Metastatic Breast Carcinoma in the Ovary (tissue), 3 donors: ENCODE results near the genes MYO1H and C12orf76.

GRCh38 chr12:109196863-109197929, 80.8 kb downstream of the ACACB start:
- PRO-cap, 3 experiments = no peak in any of the 3 experiments

DNA sequence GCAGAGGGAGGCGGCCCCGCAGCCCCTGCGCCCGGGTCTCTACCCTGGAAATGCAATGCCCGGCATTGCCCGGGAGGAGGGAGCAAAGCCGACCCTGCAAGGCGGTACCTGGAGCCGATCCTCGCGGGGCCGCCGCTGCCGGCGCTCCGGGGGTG, 196 bp downstream of the FOXN4 start:
- PRO-cap, 3 experiments = no peak in any of the 3 experiments

DNA sequence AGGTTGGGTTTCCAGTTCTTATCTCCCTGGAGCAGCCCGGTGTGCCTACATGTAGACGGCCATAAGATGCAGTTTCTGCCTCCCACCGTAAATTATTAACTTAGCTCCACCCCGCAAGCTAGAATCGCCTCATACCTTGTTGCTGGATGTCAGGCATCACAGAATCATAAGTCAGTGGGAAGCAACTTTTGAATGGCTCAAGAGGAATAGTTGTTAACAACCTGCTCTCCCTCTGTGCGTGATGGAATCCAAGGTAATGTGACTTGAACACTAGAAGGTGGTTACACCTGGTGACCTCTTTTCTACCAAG, at the start of gene MYO1H:
Gene MYO1H, plus strand, starts transcription at position 181 of the 310 bp plus-strand sequence.
- PRO-cap, 3 experiments = no peak in any of the 3 experiments

- PRO-cap, 3 experiments = no peak in any of the 3 experiments
Measured at GRCh38 chr12:109388969-109389632, 41.4 kb downstream of the MYO1H start.

GRCh38 chr12:109435370-109435938, 41.6 kb downstream of the KCTD10 start:
- PRO-cap, 3 experiments = no peak in any of the 3 experiments

DNA sequence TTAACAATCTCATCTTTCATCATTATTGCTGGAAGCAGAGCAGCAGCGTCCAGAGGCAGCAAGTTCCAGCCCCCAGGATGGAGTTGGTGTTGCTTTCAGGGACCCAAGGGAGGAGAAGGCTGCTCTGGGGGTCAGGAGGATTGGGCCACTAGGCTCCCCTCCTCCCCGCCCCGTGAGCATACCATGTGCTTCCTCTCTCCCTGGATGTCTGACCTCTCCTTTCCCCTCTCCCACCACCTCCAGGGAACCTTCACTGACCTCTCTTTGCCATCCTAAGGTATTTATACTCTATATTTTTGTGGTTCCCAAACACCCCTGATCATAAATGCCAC, 13.3 kb downstream of the KCTD10 start:
- PRO-cap, 3 experiments = no peak in any of the 3 experiments

GRCh38 chr12:109516610-109517025, 39.2 kb downstream of the UBE3B start:
- PRO-cap, 3 experiments = no peak in any of the 3 experiments

- PRO-cap, 3 experiments = no peak in any of the 3 experiments
Measured at GRCh38 chr12:109714068-109714772, 595 bp downstream of the FAM222A start.

DNA sequence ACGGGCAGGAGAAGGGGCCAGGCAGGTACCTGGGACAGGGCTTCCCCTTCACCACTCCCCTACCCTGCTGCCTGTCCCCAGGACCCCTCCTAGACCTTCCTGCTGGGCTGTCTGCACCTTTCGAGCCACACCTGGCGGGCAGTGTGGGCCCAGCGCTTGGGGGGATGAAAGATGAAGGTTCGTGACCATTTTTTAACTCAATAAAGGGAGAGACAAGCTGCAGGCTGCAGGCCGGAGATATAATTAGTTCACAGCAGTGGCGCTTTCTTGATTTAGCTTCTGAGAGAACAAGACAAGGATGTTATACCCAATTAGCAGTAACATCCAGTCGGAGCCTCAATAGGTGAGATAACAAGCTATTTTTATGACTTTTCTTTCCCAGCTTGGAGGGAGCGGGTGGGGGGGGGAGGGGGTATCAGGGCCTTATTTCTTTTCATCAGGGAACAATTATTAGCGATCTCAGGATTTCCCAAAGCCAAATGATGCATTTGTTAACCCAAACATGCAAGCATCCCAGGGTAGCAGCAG, 9.0 kb downstream of the FAM222A start:
- PRO-cap, 3 experiments = no peak in any of the 3 experiments

DNA sequence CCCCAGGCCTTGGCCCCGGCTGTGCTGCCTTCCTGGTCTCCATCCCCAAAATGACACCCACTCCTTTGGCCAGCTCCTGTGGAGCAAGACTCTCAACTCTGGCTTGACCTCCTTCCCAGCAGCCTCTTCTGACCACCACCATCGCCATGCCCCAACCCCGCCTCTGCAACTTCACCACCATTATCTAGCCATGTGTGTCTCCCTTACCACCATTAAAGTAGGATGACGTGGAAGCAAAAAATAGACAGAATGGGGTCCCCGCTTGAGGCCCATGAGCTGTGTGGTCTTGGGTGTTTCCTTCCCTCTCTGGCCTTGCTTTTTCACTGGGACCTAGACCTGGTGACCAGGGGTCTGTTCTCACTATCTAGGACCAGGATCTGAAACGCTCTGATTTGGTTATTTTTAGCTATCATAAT, 30.7 kb downstream of the FAM222A start:
- PRO-cap, 3 experiments = peak in 1 of 3 experiments; most common minus-strand start position 165 of the sequence (in 1)

GRCh38 chr12:109773308-109773821, 59.7 kb downstream of the FAM222A start:
- PRO-cap, 3 experiments = peak in 1 of 3 experiments; most common minus-strand start chr12:109773484 (in 1)

GRCh38 chr12:109777453-109777969, 55.7 kb downstream of the TRPV4 start:
- PRO-cap, 3 experiments = no peak in any of the 3 experiments

- PRO-cap, 3 experiments = no peak in any of the 3 experiments
Measured at GRCh38 chr12:109779234-109779781, 53.9 kb downstream of the TRPV4 start.

GRCh38 chr12:109827843-109828685, 5.1 kb downstream of the TRPV4 start:
- PRO-cap, 3 experiments = peak in 1 of 3 experiments; most common plus-strand start chr12:109828433 (in 1)

DNA sequence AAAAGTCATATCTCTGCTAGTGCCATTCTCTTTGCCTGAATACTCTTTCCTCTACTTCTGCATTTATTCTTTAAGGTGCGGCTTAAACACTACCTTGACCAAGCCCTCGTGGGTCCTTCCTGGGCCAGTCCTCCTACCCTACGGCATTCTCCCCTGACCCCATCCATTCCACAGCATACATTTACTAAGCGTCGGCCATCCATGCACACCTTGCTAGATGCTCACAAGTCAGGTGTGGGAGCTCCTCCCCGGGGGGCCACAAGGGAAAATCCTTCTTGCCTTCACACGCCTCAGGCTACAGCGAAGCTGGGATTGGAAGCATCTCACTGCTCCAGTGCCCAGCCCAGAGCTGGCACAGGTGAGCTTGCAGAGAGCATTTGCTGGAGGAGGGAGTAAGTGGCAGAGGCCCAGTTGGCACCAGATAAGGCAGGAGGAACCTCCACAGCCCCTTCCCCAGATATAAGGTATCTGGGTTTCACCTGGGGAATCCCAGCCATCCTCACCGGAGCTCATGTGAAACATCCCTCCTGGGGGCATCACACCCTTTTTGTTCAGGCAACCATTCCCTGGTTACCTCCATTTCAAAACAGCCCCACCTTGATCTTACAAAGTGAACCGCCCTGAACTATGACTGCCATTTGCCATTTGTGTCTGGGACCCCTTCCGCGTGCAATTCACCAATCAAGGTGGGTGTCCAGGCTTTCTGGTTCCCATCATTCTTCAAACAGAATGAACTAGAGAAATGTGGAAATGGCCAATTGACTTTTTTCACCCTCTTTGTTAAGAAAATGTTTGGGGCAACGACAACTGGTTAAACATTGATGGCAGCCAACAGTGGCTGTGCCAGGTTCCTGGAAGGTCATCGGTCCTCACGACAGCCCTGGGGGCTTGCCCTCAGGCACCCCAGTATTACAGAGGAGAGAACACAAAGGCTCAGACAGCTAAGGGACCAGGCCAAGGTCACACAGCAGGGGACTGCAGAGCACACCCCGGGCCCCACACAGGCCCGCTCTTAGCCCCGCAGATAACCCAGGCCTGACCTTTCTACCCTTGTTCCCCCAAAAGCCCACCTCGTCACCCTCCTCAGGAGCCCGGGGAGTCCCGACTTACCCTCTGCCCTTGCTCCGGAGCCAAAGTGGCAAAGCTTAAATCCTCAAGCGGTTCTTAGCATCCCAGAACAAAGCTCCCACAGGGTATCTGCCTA, 1.6 kb downstream of the TRPV4 start:
- PRO-cap, 3 experiments = no peak in any of the 3 experiments

DNA sequence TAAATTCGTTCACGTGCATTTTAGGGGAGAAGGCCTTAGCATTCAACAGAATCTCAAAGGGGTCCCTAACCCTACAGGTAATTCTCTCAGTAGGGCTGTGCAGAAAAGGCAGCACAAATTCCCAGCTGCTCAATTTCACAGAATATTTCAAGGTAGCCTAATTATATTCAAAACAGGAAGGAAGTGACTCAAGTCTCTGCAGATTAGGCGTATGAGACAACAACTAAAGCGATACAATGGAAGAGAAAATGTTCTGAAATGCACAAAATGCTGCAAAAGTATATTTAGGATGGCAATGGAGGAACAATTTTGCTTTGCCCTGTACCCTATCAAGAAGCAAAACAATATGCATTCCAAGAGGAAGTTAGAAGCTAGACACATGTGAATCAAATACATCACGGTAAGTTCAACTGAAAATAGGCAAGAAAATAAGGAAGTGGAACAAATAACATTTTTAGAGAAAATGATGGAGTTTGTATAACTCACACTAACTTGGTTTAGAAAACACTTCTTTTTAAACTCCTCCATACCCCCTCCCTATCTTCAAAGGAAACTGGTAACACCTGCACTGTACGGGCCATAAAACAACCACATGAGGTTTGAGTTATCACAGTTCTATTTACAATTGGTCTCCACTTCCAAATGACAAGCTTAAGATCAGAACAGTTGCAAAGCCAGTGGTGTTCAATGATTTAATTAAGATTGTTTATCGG, 1.6 kb downstream of the GIT2 start:
- PRO-cap, 3 experiments = no peak in any of the 3 experiments

- PRO-cap, 3 experiments = no peak in any of the 3 experiments
Measured at GRCh38 chr12:110018249-110018557, 19.0 kb downstream of the ANKRD13A start.

GRCh38 chr12:110038912-110039803, 9.2 kb downstream of the C12orf76 start:
- PRO-cap, 3 experiments = peak in 2 of 3 experiments; most common plus-strand start chr12:110039323 (in 2); most common minus-strand start chr12:110039067 (in 1)

- PRO-cap, 3 experiments = peak in 3 of 3 experiments; most common plus-strand start chr12:110048711 (in 3); most common minus-strand start chr12:110048522 (in 2)
Measured at GRCh38 chr12:110048276-110048887, at the start of gene C12orf76. Gene C12orf76, minus strand, starts transcription at chr12:110048522.

DNA sequence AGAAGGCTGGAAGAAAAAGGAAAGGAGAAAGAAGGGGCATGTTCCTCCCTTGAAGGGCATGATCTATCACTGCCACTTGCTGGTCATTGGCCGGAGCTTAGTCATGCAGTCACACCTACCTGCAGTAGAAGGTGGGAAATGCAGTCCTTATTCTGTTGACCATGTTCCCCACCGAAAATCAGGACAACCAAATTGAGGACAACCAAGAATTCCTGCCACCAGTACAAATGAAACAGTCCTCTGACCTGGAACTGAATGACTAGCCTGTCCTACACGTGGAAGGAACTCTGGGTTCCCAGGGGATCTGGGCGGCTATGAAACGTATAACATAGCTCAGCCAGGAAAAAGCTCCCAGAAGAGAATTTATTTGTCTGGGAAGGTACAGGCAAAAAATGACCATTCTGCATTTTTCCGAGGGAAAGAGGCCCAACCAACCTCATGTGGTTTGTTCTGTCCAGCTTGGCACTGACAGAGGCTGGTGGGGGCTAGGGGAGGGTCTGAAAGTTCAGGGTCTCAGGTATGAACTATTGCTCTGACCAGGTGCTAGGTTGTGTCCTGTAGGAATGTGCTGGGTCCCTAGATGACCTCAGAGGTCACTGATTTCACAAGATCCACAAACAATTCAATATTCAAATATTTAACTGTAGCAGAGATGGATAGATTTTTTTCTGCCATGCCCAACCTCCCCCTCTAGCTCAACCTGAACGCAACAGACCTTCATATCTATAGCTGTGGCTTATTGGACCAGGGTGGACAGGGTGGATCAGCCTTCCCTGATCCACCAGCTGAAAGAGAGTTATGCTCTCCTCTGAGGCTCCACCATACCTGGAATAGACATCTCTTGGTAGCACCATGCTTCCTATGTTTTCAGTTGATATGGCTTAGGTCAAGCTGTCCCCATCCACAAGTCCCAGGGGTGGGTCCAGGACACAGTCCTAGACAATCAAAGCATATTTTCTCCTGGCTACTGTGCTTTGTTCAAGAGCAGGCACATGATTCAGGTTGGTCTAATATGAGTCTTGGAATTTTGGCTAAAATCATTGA, 33.0 kb upstream of the IFT81 start:
- PRO-cap, 3 experiments = no peak in any of the 3 experiments